Spleen (tissue), 7 donors: ENCODE measurements around the genes ZNF200 and MEFV.

- PRO-cap, 4 experiments: peak in 4 of 4 experiments; most common minus-strand start chr16:2475473 (in 3)
- RAMPAGE, long total RNA, 4 experiments: no peak in any of the 4 experiments
These were observed 549 bp downstream of the TBC1D24 start for GRCh38 chr16:2475345-2476006.

GRCh38 chr16:2512783-2513512, 804 bp upstream of the ATP6V0C start:
- PRO-cap, 4 experiments: no peak in any of the 4 experiments
- RAMPAGE, long total RNA, 4 experiments: no peak in any of the 4 experiments

GRCh38 chr16:2562601-2563217, 24.9 kb downstream of the PDPK1 start:
- PRO-cap, 4 experiments: no peak in any of the 4 experiments
- RAMPAGE, long total RNA, 4 experiments: no peak in any of the 4 experiments

DNA sequence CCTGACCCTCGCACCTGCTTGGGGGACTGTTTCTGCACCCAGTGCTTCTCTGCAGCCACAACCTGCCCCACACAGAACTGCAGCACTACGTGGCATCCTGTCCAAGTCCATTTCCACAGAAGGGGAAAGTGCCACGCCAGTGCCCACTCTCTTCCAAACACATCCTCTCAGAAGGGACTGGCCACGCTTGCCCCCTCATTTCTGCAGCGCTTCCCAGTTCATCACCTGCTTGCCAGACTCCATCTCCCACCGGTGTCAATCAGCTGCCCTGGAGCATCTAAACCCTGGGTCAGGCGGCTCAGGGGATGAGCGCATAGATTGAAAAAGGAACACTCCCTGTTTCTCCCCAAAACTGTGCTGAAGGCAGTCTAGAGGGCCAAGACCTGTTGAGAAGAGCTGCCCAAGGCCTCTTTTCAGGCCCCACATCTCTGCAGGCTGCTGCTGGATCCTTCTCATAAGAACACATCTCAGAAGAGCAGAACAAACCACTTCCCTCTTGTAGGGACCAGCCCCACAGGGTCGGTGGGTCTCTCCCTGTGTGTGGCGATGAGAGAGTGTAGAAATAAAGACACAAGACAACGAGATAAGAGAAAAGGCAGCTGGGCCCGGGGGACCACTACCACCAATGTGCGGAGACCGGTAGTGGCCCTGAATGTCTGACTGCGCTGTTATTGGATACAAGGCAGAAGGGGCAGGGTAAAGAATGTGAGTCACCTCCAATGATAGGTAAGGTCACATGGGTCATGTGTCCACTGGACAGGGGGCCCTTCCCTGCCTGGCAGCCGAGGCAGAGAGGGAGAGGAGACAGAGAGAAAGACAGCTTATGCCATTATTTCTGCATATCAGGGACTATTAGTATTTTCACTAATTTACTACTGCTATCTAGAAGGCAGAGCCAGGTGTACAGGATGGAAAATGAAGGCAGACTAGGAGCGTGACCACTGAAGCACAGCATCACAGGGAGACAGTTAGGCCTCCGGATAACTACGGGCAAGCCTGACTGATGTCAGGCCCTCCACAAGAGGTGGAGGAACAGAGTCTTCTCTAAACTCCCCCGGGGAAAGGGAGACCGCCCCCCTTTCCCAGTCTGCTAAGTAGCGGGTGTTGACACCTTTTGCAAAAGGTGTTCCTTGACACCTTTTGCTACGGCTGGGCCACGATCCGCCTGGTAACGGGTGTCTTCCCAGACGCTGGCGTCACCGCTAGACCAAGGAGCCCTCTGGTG, 22.1 kb upstream of the KCTD5 start:
- PRO-cap, 4 experiments: no peak in any of the 4 experiments
- RAMPAGE, long total RNA, 4 experiments: no peak in any of the 4 experiments

DNA sequence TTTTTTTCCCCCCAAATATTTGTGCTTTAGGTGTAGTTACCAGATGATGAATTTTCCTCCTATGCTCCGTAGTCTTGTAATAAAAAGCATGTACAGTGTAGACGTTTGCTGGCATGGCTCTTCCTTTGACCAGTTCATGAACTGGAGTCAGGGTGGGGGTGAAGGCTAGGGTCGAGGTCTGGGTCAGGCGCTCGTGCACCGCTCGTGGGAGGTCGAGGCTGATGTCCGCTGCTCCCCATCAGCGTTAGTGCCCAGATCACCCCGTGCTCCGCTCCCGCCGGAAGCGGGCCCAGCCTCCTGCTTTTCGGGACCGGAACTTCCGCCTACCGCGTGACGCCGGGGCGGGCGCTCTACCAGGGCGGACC, 241 bp upstream of the KCTD5 start:
- PRO-cap, 4 experiments: peak in 4 of 4 experiments; most common minus-strand start position 291 of the sequence (in 3)
- RAMPAGE, long total RNA, 4 experiments: start-site peak on the minus strand in 3 of 4 experiments, centred at positions 274 to 284 of the sequence, 29 to 66 reads per replicate

DNA sequence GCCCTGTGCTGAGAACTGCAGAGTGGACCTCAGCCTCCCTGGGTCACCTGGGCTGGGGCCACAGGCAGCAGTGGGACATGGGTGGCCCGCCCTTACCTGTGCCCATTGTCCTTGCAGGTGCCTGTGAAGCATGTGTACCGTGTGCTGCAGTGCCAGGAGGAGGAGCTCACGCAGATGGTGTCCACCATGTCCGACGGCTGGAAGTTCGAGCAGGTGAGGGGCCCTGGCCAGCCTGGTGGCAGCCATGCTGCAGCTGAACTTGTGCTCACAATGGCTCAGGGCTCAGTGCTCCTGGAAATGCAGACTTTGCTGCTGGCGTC, 17.3 kb downstream of the KCTD5 start:
- PRO-cap, 4 experiments: no peak in any of the 4 experiments
- RAMPAGE, long total RNA, 4 experiments: no peak in any of the 4 experiments

- PRO-cap, 4 experiments: no peak in any of the 4 experiments
- RAMPAGE, long total RNA, 4 experiments: no peak in any of the 4 experiments
These were observed 12.4 kb downstream of the PRSS27 start for GRCh38 chr16:2707251-2708322.

DNA sequence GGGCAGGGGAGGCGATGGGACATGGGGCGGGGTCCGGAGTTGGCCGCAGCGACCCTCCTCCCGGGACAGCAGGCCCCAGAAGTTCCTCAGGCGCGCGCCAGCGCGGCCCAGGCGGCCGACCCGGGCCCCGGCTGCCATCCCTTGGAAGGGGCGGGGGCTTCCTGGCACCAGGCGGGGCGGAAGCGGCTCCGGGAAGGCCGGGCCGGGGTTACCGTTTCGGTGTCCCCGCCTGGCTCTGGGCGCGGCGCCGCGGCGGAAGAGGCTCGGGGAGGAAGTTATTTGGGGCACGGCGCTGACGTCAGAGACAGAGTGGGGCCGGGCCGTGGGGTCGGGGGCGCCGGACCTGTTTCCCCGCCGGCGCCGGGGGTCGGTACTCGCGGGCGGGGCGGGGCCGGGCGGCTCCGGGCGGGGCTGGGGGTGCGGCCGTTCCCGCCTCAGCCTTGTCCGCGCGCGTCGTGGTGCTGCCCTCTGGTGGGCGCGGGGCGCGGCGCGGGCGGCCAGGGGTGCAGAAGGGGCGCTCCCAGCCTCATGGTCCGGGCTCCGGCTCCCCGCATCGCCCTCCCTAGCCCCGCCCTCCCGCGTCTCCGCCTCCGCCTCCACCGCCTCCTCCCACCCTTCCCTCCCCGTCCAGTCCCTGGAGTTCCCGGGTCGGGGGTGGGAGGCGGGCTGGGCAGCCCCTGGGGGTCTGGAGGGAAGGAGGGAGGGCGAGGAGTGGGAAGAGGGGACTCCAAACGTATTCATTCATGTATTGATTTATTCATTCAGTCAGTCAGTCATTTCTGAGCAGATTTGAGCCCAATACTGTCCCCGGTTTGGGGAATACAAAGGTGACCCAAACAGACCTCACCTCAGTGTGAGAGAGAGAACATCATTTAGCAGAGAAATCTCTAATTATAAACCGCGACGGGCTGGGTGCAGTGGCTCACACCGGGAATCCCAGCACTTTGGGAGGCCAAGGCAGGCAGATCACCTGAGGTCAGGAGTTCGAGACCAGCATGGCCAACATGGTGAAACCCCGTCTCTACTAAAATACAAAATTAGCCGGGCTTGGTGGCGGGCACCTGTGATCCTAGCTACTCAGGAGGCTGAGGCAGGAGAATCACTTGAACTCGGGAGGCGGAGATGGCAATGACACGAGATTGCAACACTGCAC, 1.3 kb upstream of the PRSS27 start:
- PRO-cap, 4 experiments: peak in 4 of 4 experiments; most common plus-strand start position 307 of the sequence (in 2); most common minus-strand start position 143 of the sequence (in 4)
- RAMPAGE, long total RNA, 4 experiments: start-site peak on the minus strand in 2 of 4 experiments, centred at positions 132 to 156 of the sequence, 6 to 9 reads per replicate

- PRO-cap, 4 experiments: no peak in any of the 4 experiments
- RAMPAGE, long total RNA, 4 experiments: no peak in any of the 4 experiments
These were observed 7.3 kb downstream of the SRRM2 start for GRCh38 chr16:2759432-2760542.

DNA sequence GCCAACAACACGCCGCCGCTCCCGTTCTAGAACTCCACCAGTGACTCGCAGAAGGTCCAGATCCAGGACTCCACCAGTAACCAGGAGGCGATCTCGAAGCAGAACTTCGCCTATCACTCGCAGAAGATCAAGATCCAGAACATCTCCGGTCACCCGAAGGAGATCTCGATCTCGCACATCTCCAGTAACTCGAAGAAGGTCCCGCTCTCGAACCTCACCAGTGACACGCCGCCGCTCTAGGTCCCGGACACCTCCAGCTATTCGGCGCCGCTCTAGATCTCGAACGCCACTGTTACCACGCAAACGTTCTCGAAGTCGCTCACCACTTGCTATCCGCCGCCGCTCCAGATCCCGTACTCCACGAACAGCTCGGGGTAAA, 10.7 kb downstream of the ELOB start:
- PRO-cap, 4 experiments: no peak in any of the 4 experiments
- RAMPAGE, long total RNA, 4 experiments: start-site peak on the plus strand in 2 of 4 experiments, centred at positions 97 to 118 of the sequence, 68 to 78 reads per replicate

GRCh38 chr16:2767719-2768722, 9.1 kb downstream of the ELOB start:
- PRO-cap, 4 experiments: no peak in any of the 4 experiments
- RAMPAGE, long total RNA, 4 experiments: no peak in any of the 4 experiments

GRCh38 chr16:2777457-2777659, 278 bp upstream of the ELOB start:
- PRO-cap, 4 experiments: peak in 1 of 4 experiments; most common plus-strand start chr16:2777606 (in 1); most common minus-strand start chr16:2777583 (in 1)
- RAMPAGE, long total RNA, 4 experiments: no peak in any of the 4 experiments

DNA sequence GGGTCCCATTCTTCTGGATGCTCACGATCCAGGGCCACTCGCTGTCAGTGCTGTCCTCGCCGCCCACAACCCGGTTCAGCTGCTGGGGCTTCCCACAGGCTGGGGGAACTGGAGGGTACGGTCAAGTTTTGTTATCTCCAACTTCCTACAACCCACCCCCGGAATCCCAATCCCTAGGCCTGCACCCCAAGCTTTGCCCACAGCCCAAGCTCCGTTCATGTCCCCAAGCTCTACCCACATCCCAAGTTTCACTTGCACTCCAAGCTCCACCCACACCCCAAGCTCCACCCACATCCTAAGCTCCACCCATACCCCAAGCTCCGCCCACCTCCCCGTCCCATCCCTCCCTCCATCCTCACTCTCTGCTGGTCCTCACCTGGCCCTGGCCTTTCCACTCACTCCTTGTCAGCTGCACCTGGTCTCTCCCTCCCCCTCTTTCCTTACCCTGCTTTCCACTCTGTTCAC, 1.8 kb downstream of the PRSS22 start:
- PRO-cap, 4 experiments: no peak in any of the 4 experiments
- RAMPAGE, long total RNA, 4 experiments: no peak in any of the 4 experiments

DNA sequence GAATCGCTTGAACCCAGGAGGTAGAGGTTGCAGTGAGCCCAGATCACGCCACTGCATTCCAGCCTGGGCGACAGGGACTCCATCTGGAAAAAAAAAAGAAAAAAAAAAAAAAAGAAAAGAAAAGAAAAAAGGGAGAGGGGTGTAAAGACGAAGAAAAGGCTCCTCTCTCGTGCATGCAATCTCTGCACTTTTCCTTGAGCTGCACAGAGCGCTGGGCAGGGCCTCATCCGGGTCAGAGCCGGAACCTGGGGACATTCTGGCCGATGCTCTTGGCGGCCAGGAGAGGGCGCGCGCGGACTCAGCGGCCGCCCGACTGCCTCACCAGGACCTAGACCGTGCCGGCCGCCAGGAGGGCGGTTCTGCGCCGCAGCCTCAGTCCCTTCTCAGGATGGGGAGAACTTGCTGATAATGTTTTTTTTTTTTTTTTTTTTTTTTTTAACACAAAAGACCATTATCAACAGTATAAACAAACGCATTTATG, 8.2 kb upstream of the FLYWCH2 start:
- PRO-cap, 4 experiments: peak in 1 of 4 experiments; most common plus-strand start position 341 of the sequence (in 1); most common minus-strand start position 196 of the sequence (in 1)
- RAMPAGE, long total RNA, 4 experiments: no peak in any of the 4 experiments

DNA sequence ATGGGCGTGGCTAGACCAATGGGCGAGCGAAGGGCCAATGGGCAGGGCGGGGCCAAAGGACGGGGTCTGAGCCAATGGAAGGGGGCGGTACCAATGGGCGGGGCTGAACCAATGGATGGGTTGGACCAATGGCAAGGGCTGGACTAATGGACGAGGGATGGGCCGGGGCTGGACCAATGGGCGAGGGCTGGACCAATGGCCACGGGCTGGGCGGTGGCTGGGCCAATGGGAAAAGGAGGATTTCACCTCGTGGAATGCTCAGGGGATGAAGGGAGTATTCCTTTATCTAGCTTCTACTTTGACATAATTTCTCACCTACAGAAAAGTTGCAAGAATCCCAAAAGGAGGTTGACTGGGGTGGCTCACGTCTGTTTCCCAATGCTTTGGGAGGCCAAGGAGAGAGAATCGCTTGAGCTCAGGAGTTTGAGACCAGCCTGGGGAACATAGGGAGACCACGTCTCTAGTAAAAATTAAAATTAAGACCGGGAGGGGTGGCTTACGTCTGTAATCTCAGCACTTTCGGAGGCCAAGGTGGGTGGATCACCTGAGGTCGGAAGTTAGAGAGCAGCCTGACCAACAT, 5.8 kb upstream of the FLYWCH1 start:
- PRO-cap, 4 experiments: no peak in any of the 4 experiments
- RAMPAGE, long total RNA, 4 experiments: no peak in any of the 4 experiments

DNA sequence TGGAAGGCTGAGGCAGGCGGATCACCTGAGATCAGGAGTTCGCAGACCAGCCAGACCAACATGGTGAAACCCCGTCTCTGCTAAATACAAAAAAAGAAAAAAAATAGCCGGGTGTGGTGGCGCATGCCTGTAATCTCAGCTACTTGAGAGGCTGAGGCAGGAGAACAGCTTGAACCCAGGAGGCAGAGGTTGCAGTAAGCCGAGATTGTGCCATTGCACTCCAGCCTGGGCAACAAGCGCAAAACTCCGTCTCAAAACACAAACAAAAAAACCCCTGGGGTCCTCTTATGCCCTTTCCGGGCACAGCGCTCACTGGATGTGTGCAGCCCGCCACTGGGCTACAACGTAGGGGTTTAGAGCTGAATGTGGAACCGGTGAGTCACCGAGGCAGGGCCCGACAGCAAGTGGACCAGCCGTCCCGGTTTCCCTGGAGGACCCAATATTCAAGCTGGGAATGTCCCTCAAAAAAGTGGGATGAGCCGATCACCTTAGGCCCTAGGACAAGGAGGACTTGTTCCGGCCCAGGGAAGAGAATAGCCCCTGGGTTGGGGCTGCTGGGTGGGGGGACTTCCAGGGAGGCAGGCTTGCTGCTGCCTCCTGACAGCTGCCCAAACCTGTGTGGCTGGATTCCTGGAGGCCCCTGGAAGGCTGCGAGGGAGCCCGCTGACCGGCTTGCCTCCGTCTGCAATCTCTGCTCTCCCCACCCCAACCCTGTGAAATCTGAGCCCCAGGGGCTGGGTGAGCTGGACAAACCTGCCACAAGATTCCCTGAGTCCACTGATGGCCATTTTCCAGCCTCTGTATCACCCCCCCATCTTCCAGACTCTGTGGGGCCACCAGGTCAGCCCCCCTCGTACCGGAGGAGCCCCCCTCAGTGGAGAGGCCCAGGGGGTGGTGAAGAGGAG, 3.1 kb upstream of the CLDN9 start:
- PRO-cap, 4 experiments: no peak in any of the 4 experiments
- RAMPAGE, long total RNA, 4 experiments: no peak in any of the 4 experiments

DNA sequence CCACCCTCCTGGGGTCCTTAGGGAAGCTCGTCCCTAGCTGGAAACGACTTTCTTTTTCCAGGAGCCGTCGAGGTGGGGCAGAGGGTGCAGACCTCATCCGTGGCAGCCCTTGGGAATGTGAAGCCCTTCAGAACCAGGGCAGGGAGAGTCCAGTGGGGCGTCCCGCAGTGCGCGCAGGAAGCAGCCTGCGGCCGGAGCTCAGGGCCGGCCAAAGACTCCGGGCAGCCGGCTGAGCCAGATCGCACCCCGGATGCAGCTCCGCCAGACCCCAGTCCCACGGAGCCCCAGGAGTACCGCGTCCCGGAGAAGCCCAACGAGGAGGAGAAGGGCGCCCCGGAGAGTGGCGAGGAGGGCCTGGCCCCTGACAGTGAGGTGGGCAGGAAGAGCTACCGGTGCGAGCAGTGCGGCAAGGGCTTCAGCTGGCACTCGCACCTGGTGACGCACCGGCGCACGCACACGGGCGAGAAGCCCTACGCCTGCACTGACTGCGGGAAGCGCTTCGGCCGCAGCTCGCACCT, 6.9 kb downstream of the ZNF205 start:
- PRO-cap, 4 experiments: no peak in any of the 4 experiments
- RAMPAGE, long total RNA, 4 experiments: no peak in any of the 4 experiments

DNA sequence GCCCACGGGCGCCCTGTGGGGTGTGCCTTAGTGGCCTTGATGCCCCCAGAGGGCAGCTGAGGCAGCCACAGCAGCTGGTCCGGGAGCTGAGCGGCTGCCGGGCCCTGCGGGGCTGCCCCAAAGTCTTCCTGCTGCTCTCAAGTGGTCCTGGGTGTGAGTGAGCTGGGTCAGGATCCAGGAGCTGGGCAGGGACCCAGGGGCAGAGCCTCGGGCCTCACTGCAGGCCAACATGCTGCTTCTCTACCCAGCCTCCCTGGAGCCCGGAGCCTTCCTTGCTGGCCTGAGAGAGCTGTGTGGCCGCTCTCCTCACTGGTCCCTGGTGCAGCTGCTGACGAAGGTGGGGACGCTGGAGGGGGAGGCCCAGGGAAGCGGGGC, 9.7 kb downstream of the ZNF213 start:
- PRO-cap, 4 experiments: no peak in any of the 4 experiments
- RAMPAGE, long total RNA, 4 experiments: no peak in any of the 4 experiments

DNA sequence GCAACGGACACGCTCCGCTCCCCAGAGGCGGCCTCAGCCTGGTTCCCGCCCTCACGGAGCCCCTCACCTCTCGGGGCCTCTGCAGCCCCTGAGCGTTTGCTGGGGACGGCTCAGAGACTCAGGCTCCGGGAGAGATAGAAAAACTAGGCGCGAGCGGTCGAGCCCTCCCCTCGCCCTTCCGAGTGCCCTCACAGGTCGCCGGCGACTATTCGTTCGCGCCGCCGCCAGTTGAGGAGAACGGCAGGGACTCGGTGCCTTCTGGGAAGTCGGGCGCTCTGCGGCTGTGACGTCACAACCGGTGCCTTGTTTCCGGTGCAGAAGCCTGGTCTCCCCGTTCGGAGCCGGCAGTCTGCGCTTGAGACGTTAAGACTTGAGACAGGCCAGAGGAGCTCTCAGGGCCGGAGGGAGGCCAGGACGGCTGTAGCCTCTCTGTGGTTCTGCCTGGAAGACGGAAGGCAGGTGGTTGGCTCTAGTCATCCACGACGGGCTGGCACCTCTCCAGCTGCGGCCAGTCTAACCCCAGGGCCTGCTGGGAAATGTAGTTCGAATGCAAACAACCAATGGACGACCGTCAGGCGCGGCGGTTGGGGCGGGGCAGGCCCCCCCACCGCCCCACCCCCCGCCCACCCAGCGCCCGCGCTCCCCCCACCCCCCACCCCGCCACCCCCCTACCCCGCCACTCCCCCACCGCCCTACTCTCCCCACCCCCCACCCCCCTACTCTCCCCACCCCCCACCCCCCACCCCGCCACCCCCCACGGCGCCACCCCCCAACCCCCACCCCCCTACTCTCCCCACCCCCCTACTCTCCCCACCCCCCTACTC, at the start of gene ZNF200:
ZNF200 (minus strand) TSS at position 239 of the 824 bp plus-strand sequence.
- PRO-cap, 4 experiments: peak in 4 of 4 experiments; most common plus-strand start position 332 of the sequence (in 4); most common minus-strand start position 489 of the sequence (in 4)
- RAMPAGE, long total RNA, 4 experiments: start-site peak on the minus strand in 2 of 4 experiments, centred at positions 151 to 234 of the sequence, 16 to 20 reads per replicate

- PRO-cap, 4 experiments: peak in 1 of 4 experiments; most common plus-strand start chr16:3256726 (in 1); most common minus-strand start chr16:3256641 (in 1)
- RAMPAGE, long total RNA, 4 experiments: start-site peak on the minus strand in 2 of 4 experiments, at chr16:3256608-3256660 at its widest, 28 to 40 reads per replicate
These were observed at the start of gene MEFV for GRCh38 chr16:3256256-3256904. Gene MEFV, minus strand, starts transcription at chr16:3256633.